Prostate gland (tissue), 2 donors: ENCODE results near the genes FAIM, TRIM42 and PXYLP1.

DNA sequence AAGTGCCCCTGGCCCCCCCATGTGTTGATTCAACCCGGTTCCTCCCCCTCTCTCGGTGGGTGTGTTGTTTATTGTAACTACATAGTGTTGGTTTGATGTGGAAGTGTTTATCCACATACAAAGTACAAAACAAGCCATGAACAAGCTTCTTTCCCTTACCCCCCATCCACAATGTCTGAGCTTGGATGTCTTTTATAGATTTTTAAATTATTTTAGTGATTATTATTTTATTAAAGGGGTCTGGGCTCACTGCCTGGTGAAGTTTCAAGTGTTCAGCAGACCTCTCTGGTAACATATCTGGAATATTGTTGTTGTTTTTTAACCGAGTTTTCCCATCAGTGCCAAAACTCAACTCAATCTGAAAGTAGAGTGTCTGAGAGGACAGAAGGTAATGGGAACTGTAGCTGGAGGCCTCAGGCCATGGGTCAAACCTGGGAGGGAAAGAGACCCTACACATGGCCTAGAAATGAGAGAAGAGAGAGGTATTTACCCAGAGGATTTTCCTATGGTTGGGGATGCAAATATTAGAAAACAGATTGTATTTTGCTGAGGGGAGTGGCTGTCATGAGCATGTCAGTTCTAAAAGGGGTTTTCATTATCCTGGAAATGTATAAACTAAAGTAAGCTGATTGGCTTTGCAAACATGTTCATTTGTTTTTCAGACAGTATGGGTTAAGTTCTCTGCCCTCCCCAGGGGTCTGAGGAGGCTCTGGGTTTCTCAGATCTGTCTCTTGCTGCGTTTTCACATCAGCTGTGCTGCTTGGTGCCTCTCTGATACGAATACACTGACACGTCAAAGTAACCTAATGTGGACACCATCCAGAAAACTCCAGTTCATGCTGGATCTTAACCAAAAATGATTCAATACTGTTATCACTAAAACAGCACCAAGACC, 31.7 kb upstream of the ESYT3 start:
- PRO-cap, result no peak
- RAMPAGE, long total RNA, 2 experiments, result no peak in any of the 2 experiments

- PRO-cap, result no peak
- RAMPAGE, long total RNA, 2 experiments, result no peak in any of the 2 experiments
These were observed 7.9 kb downstream of the ESYT3 start for GRCh38 chr3:138442304-138442769.

- PRO-cap, result unidirectional peak, plus-strand start at chr3:138608771; bidirectional peak, plus-strand start at chr3:138609110, minus-strand start at chr3:138609096
- RAMPAGE, long total RNA, 2 experiments, result start-site peak on the plus strand in 2 of 2 experiments, at chr3:138608605-138609074 at its widest, 26 to 385 reads per replicate
These were observed at the start of gene FAIM for GRCh38 chr3:138608414-138609147. Gene FAIM (plus strand): TSS chr3:138608771.

DNA sequence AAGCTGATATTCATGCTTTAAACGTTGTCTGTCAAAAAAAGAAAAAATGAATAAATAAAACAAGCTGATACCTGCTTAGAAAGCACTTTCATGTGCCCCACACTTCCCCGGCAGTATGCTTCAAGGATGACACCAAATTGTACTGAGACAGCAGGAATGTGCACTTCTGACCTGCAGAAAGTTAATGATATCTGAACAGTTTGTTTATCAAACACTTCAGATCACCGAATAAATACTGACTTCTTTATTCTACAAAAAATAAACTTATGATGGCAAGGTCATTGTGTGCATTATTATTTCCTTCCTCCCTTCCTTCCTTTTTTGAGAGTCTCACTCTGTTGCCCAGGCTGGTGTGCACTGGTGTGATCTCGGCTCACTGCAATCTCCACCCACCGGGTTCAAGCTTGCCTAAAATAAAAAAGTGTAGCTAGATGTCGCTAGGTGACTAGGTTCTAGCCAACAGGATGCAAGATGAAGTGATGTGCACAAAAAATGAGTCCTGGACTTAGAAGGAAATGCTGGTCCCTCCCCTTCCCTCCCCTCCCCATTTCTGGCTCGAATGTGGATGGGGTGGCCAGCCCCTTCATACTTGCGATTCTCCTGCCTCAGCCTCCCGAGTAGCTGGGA, 80.3 kb downstream of the FAIM start:
- PRO-cap, result no peak
- RAMPAGE, long total RNA, 2 experiments, result no peak in any of the 2 experiments

GRCh38 chr3:138833594-138834158, 1.1 kb downstream of the PIK3CB start:
- PRO-cap, result no peak
- RAMPAGE, long total RNA, 2 experiments, result no peak in any of the 2 experiments

DNA sequence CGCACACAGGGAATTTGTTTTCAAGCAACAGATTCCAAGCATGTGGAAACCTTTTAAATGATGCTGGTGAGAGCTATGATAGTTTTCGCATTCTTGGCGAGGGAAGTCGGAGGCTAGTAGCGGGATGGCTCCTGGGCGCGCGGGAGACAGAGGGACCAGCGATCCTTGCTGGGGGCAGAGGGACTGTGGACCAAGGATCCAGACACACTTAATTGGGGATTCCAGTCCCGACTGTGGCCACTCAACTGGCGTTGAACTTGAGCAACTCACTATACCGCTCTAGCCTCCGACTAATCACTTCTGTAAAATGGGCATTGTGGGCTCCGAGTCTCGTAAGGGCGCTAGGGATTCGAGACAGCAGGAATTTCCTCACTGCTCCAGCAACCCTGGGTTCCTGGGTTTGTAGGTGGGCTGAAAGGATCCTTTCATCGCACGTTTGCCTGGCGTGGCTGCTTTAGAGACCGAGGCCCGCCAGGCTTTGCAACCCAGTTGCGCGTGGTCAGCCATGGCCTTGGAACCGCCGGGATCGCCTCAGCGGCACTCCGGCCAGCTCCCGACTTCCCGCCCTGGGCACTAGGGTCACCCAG, 10.2 kb downstream of the FOXL2 start:
- PRO-cap, result no peak
- RAMPAGE, long total RNA, 2 experiments, result no peak in any of the 2 experiments

DNA sequence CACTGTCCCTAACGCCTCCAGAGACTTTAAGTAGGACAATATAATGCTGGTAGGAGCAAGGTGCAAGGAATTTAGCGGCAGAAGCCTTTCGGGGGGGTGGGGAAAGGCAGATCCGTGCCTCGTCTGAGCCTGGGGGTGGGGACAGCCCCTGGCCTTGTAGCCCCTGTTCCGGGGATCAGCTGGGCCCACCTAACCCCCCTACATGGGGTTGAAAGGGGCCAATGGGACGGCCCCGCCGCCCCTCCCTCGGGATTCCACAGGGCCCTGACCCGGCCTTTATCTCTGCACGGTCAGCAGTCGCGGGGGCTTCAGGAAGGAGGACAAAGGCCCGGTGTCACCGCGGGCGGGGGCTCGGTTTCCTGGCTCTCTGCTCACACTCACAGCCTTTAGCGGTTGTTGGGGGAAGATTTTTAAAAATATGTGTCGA, 8.1 kb downstream of the FOXL2 start:
- PRO-cap, result no peak
- RAMPAGE, long total RNA, 2 experiments, result no peak in any of the 2 experiments

GRCh38 chr3:139288306-139289015, 55.4 kb upstream of the MRPS22 start:
- PRO-cap, result no peak
- RAMPAGE, long total RNA, 2 experiments, result no peak in any of the 2 experiments

DNA sequence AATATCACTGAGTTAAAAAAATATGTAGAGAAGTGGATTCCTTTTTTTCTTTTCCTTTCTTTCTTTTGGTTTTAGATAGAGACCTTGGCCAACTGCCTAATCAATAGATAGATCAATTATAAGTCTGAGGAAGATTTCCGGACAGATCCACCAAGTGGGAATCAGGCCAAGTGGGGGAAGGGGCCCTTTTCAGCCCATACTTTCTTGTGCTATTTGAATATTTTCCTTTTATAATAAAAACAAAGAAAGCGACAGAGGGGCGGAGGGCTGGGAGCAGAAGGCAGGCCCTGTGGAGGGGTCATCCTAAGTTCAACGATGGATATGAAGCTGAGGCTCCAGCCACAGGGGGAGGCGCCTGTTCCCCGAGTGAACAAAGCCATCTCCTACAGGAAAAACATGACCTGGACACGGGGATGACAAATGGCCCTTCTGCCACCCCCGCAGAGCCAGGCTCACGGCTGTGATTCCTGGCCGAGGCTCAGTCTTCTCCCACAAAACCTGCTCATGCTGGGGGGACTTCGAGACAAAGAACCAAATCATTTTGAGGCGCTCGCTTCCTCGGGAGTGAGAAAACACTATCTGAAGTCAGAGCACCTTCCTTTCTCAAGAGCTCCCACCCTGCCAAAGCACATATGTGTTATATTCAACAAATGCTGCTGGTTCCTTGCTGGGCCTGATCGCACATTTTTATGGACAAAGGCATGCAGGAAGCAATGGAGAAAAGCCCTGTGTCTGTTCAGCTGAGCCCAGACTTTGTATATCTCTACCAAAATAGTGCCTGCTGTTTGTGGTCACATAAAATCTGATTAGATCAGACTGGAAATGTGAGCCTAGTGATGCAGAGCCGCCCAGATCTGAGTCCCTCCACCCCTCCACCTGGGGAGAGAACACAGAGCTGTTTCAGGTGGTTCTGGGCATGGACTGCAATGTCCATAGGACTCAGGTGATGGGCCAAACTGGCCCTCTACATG, 5.7 kb downstream of the RBP1 start:
- PRO-cap, result no peak
- RAMPAGE, long total RNA, 2 experiments, result no peak in any of the 2 experiments

DNA sequence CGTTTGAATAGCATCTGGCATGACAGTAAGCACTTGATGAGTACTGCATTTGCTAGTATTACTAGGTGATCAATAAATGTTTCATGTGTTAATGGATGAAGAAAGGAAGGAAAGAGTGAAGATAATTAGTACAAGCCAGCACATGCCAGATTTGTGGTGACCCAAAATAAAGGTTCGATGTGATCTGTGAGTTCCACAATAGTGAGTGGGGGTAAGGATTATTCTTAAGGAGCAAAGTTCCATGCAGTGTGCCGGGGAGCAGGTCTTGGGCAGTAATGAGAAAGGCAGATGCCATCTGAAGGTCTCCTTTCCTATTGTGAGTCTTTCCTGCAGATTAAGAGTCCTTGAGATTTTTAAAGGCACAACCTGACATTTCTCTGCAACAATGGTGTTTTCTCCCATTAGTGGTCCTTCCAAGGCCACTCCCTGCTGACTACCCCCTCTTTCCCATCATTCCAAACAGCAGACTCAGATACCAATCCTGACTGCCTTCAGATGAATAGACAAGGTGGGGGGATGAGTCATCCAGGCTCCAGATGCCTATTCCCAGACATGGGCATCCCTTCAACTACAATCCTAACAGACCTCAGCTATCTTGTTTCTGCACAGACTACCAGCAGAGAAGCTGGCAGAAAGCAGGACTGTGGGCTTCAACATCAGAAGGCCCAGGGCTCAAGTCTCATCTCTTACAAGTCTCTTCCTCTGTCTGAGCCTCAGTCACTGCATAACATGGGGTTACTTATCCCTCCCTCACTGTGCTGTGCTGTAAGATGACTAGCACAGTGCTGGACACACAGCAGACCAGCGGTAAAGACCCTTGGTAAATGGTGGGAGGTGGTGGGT, 2.3 kb downstream of the RBP1 start:
- PRO-cap, result no peak
- RAMPAGE, long total RNA, 2 experiments, result no peak in any of the 2 experiments

- PRO-cap, result no peak
- RAMPAGE, long total RNA, 2 experiments, result no peak in any of the 2 experiments
These were observed 367.6 kb upstream of the TRIM42 start for GRCh38 chr3:140310209-140310643.

GRCh38 chr3:140677673-140678340, at the start of gene TRIM42:
Gene TRIM42 (plus strand): TSS chr3:140678064.
- PRO-cap, result no peak
- RAMPAGE, long total RNA, 2 experiments, result no peak in any of the 2 experiments

- PRO-cap, result no peak
- RAMPAGE, long total RNA, 2 experiments, result no peak in any of the 2 experiments
These were observed 670 bp upstream of the SPSB4 start for GRCh38 chr3:141050392-141050961.

DNA sequence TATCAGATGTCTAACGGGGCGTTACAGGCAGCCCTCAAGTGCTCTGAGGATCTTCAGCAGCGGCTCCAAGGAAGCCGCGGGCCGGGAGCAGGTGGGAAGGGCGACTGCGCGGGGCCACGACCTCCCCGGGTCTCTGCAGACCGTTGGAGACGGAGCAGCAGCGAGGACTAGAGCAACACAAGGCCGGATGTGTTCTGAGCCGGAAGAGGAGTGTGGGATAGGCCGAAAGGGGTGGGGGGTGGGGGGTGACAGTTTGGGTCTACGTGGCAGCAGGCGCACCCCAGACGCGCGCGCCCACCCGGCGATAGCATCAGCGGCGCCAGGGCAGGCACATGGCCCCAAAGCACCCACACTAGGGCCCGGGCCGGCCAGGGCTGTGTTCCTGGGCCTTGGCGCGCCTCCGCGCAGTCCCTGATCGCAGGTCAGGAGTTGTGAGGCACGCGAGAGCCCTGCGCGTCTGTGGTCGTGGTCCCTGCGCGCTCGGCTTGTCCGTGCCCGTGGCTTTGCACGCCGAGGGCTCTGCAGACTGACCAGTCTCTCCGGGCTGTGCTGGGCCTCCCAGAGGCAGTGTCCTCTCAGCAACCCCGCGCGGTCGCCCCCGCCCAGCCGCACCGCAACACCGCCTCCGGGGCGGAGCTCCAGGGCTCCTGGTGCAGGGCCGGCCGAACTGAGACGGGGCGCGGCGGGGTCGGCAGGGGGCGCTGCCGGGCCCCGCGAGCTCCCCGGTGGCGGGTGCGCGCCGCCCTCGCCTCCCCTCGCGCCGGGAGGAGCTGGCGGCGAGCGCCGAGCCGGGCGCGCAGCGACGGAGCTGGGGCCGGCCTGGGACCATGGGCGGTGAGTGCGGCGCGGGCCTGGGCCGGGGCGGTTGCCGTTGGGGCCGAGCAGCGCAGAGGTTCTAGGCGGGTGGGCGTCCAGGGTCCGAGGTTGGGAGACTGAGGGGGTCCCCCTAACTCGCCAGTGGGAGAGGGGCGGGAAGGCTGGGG, at the start of gene PXYLP1:
Gene PXYLP1, plus strand, starts transcription at position 748 of the 983 bp plus-strand sequence.
- PRO-cap, result bidirectional peak, plus-strand start at position 248 of the sequence, minus-strand start at position 189 of the sequence; bidirectional peak, plus-strand start at position 779 of the sequence, minus-strand start at position 551 of the sequence
- RAMPAGE, long total RNA, 2 experiments, result start-site peak on the plus strand in 1 of 2 experiments, centred at position 794 of the sequence, 153 reads per replicate

DNA sequence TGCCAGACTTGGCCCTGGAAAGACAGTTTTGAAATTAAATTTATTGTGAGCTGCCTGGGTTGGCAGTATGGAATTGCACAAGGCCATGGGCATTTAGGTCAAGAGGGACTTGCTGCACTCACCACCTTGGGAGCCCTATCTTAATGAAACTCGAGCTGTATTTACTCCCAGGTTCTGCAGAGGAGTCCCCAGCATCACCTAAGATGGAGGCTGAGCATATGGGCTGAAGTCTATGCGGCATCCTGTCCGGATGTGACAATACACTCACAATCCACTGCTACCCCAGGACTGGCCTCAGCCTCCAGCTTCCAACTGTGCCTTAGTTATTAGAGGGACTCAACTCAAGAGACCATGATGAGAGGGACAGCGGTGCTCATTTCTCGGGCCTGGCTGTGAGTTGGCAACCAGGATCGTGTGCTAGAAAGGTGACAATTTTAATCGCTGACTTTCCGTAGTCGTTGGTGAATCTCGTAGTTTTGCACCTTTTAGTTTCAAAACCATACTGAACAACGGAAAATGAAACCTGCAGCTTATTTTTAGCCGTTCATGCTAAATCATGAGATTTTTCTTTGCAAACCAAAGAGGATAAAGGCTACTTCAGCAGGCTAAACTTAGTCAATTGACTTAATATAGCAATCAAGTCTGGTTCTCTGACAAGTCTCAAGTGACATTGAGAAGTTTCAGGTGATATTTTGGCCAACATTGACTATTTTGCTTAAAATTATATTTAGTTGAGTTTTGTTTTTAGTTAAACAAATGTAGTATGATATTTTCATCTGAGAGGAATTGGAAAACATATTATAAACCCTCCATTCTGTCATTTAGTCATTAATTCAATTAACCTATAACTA, 11.1 kb downstream of the ZBTB38 start:
- PRO-cap, result no peak
- RAMPAGE, long total RNA, 2 experiments, result no peak in any of the 2 experiments

DNA sequence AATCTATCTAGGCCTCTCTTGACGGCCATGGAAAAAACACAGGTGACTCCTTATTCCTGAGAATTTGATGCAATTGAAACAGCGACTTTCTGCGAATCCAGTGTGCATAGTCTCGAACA, 33.4 kb downstream of the ZBTB38 start:
- PRO-cap, result no peak
- RAMPAGE, long total RNA, 2 experiments, result no peak in any of the 2 experiments

DNA sequence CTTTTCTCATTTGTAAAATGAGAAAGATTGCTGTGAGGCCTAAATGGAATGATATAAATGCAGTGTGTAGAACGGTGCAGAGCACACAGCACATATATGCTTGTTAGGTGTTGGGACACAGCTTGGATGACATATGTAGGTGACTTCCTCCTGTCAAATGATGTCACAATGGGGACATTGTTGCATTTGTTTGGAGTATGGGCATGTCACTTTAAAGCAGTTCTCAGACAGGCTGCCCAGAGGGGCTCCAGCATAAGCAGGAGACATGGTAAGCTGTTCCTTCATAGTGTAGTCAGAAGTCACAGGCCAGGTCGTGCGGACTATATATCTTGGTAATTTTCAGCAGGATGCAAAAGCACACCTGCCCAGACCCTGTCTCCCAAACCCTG, 57.6 kb downstream of the ZBTB38 start:
- PRO-cap, result no peak
- RAMPAGE, long total RNA, 2 experiments, result no peak in any of the 2 experiments

GRCh38 chr3:141431388-141432446, 55.1 kb upstream of the RASA2 start:
- PRO-cap, result bidirectional peak, plus-strand start at chr3:141432082, minus-strand start at chr3:141431966
- RAMPAGE, long total RNA, 2 experiments, result no peak in any of the 2 experiments

DNA sequence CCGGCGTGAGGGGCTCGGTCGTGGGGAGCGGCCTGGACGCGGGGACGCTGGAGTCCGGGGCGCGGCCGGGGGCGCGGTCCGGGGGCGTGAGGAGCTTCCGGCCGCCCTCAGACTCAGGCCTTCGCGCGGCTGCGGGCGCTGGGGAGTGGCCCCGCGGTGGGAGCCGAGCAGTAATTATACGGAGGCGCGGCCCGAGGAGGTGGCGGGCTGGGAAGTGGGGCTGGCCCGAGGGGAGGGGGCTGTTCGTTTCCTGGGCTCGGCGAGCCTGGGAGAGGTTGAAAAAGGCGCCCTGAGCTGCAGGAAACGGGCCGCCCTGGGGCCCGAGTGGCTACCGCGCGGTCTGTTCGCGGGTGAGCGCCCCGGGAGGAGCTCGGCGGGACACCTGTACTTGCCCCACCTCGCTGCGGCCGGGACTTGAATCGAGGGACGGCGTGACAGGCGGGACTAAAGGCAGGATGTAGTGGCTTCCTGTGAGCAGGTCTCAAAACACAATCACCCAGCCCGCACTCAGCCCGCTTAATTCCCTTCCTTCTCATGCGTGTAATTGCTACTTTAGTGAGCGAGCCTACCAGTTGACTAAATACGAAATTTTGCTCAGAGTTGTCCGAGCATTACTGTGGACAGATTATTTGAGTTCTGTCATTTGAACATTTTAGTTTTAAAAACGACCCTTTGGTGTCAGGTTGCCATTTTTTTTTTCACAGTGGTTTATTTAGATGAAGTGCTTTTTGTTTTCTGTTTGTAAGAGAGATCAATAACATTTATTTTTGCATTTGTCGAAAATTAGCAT, 846 bp downstream of the RASA2 start:
- PRO-cap, result bidirectional peak, plus-strand start at position 246 of the sequence, minus-strand start at position 147 of the sequence; unidirectional peak, minus-strand start at position 346 of the sequence; unidirectional peak, minus-strand start at position 446 of the sequence
- RAMPAGE, long total RNA, 2 experiments, result no peak in any of the 2 experiments

DNA sequence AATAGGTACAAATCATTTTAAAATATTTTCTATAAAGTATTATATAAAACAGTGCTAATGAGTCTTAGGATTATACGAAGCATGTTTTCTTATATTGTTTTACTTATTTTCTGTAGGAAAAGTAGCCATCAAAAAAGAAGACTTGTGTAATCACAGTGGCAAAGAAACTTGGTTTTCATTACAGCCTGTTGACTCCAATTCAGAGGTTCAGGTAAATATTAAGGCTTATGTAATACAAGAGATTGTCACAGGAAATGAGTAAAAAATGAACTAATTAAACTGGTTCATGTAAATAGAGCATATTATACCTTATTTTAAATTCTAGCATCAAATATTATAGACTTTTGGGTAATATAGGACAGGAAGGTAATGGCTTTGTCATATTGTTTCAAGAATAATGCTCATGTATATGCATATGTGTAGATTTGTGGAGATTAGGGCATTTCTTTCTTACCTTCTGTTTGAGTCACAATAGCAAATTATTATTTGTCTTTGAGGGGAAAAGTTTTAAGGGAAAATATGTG, 42.8 kb downstream of the RASA2 start:
- PRO-cap, result no peak
- RAMPAGE, long total RNA, 2 experiments, result no peak in any of the 2 experiments